AG08470 (cell line): ENCODE data around the gene MYO6.

- RRBS, result no CpG with 5 or more reads among the region's 5 CpGs
These were observed 48.8 kb downstream of the PHF3 start for GRCh38 chr6:63684324-63684850.

GRCh38 chr6:69138830-69139632 lies 503.9 kb downstream of the ADGRB3 start:
- RRBS, result no CpG with 5 or more reads among the region's 4 CpGs

DNA sequence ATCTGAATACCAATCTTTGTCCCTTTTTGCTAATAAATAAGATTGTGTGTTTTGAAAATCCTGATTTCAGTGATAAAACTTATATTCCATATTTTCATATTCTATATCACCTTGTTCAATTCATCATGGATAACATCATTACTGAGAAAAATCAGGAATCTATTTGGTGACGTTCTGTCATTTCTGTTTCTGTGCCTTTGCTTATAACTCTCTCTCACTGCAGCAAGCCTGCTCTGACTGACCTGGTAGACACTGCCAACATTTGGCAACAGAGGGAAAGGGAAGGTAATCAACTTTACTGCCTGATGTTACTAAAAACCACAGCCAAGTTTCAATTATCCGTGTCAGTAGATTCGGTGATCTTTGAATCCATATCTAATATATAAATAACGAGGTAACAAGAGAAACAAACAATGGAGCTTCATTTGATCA lies 502.0 kb downstream of the LMBRD1 start:
- RRBS, result no CpG with 5 or more reads among the region's 4 CpGs

DNA sequence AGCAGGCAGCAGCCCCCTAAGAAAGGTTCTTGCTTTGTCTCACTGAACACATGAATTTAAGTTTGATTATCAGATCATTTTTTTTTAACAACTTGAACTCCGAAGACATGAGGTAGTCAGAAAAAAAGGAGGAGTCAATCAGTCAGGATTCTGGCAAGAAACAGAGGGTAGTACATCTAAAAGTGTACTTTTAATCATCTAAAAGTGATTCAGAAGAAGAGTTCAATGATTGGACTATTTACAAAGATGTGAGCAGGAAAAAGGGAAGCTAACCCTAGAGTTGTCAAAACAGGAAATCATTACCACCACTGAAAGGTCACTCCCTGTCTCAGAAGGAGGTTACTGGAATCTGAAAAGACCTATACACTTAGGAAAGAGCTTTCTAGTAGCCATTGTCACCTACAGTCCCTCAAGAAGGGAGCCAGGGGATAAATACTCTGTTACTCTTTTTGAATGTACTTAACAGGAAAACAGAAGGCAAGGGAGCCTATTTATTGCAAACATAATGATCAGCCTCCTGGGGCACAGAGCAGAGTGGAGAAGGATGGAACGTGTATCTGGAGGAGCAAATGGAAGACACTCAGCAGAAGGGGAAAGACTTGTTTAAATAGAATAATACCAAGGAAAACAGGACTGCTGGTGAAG lies 16.7 kb upstream of the LMBRD1 start:
- RRBS, result no CpG with 5 or more reads among the region's 2 CpGs

DNA sequence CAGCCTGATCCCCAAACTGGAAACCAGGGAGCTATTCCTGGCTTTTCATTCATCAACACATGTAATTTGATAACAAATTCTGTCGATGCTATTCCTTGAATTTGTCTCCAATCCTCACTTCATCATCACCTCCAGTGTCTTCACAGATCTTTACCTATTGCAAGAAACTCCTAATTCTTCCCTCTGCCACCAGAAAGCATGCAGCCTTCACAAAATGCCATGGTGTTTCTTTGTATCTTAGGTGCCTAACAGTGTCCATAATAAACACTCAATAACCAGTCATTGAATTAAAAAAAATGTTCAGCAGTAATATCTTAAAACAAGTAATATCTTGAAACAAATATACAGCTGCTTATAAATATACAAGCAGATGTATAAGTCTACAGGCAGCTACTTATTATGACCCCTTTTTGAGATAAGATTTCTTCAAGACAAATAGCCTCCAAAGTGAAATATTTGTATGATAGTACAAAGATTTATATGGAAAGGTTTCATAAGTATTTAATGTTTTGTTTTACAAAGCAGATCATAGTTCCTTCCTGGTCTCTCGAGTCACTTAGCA lies 23.8 kb downstream of the OGFRL1 start:
- RRBS, result no CpG with 5 or more reads among the region's 2 CpGs

GRCh38 chr6:72051242-72051441 lies 164.8 kb downstream of the RIMS1 start:
- RRBS, result no CpG with 5 or more reads among the region's 1 CpG

DNA sequence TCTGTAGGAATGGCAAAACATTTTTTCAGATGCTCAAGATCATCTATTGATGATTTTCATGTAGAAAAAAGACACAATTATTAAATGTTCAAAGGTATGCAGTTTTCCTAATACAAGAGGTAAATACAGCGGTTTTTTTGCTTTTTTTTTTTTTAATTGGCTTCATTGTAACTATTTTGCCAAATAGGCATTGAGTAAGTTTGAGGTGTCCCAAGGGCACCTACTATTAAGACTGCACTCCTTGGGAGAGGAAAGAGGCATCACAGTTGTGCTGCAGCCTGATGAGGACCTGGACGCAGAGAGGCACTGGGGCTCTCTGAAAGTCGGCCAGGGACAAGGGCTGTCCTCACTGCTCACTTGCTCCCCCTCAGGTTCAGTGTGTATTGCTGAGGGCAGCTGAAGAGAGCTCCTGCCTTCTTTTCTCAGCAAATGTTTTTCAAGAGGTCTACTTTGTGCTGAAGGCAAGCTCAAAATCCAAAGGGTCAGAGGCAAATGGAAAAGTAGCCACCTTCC lies 331.7 kb downstream of the RIMS1 start:
- RRBS, result no CpG with 5 or more reads among the region's 3 CpGs

- RRBS, result 5% methylated on average over 20 of the region's 62 CpGs
These were observed 605 bp upstream of the KCNQ5 start for GRCh38 chr6:72620969-72621949.

DNA sequence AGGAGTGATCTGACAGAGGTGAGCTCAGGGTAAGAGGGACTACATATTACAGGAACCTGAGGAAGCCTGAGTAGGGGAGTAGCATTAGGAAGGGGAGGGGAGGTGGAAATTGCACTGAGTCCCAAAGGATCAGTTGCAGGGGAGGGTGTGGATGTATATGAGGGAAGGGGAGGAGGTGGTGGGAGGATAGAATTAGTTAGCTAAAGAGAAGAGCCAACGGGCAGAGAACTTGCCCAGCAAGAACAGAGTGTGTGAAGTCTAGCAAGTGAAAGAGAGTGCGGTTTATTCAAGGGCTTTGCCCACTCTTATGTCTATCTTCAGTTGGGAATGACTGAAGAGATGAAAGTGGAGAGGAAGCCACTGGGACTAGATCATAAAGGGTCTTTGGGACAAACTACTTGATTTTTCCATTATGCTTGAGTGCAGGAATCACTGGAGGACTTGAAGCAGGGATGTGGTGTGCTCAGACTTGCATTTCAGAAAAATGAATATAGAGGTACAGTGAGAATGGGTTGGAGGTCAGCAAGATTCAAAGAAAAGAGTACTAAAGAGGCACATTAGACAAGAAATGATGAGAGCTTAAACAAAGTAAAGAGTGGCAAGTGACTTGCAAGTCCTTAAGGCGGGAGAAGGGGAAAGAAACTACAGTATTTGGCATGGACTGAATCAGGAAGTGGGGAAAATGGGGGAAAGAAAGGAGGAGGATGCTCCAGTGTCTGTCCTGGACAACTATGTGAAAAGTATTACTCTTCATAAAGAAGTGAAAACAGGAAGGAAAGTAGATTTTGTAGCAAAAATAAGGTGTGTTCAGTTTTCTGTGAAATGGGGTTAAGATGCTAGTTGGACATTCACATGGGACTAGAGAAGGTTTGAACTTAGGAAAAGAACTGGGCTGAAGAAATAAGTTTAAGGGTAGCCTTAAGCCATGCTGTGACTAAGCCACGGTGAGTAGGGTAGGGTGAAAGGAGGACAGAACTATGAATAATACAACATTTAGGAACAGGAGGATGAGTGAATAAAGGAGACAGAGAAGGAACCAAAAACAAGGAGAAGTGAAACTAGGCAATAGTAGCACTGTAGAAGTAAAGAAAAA lies 110.7 kb downstream of the KCNQ5 start:
- RRBS, result no CpG with 5 or more reads among the region's 4 CpGs

- RRBS, result no CpG with 5 or more reads among the region's 3 CpGs
These were observed 194.6 kb downstream of the KCNQ5 start for GRCh38 chr6:72816445-72816831.

GRCh38 chr6:73299327-73299689 lies 36.3 kb upstream of the KHDC1 start:
- RRBS, result 7% methylated on average over 6 of the region's 27 CpGs

DNA sequence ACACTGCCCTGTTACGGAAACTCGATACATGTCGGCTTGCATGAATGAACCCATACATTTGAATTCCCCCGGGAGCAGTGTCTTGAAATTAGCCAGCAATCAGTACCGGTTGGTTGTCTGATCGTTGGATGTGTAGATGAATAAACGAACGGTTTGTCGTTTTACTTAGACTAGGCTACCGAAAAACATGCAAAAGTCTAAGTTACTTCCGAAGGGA lies 970 bp downstream of the CGAS start:
- RRBS, result no CpG with 5 or more reads among the region's 11 CpGs

- RRBS, result no CpG with 5 or more reads among the region's 10 CpGs
These were observed 1.9 kb downstream of the EEF1A1 start for GRCh38 chr6:73518735-73519467.

DNA sequence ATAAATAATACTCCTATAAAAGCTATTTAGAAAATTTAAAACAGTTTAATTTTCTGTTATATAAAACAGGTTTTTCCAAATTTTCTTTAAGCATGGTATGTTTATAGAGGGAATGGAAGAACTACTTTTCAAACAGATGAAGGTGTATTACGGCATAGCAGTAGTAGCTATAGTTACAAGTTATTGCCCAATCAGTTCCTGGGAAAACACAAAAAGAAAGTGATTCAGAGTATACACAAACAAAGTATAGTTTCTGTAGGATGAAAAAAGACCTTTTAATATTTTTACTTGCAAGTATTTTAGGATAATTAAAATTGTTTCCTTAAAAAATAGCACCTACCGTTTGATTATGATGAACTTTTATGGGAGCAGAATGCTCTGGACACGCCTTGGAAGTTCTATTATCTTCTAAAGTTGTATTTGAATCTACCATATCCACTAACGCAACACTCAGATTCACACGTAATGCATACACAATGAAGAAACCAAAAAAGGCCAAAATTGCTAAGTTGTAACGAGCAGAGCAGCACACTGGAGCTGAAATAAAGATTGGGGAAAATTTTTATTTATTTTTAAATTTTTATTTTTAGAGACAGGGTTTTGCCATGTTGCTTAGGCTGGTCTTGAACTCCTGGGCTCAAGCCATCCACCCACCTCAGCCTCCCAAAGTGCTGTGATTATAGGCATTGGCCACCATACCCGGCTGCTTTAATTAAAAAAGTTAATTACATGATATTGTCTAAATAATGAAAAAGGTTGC lies 9.5 kb downstream of the SLC17A5 start:
- RRBS, result no CpG with 5 or more reads among the region's 7 CpGs

- RRBS, result no CpG with 5 or more reads among the region's 8 CpGs
These were observed 8.3 kb downstream of the CD109 start for GRCh38 chr6:73704197-73704744.

DNA sequence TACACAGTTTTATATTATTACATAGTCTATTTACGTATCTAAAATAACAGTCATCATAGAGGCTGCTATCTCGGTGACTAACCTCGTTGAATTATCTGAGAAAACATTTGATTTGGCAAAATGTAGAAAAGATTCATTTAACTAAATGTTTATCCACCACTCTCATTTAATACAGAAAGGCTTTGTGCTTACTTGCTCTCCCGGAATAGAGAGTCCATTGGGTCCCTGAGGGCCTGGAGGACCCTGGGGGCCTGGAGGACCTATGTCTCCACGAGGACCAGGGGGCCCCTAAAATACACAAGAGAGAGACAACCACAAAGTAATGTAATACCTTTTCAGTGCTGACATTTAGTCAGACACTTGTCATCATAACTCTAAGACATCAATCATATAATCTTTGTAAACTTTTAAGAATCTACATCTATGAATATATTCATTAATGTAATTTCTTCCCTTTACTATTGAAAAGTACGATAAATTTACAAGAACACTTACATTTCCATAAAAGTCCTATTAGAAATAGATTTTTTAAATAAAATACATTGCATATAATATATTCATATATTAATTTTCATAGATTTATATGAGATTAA lies 103.4 kb downstream of the COL12A1 start:
- RRBS, result no CpG with 5 or more reads among the region's 6 CpGs

- RRBS, result no CpG with 5 or more reads among the region's 6 CpGs
These were observed 21.6 kb upstream of the TMEM30A start for GRCh38 chr6:75306227-75306577.

DNA sequence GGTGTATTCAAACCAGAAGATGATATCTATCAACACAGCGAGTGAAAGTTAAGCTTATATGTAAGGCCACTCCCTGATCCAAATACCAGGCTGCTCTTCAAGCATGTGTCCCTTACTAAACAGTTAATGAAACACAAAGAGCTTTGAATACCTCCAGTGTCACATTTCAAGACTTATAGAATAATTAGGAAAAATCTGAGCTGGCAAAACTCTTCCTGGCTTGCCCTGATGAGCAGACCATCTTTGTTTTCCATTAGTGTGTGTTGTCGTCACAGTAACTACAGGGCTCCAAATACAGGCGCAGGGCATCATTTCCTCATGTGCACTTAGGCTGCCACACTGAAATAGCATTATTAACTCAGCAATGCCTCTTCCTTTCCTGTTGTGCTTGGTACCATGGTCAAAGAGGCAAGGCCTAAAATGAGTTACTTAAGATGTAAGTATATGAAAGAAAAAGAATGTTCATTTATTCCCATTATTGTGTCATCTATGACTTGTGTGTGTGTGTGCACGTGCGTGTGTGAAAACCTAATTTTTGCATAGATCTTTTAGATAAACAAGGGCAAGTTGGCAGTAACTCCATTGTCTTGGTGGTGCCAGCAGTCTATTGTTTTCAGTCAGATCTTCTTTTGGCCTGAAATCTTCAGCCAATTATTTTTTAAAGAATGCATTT lies 6.4 kb downstream of the FILIP1 start:
- RRBS, result no CpG with 5 or more reads among the region's 5 CpGs

- RRBS, result 2% methylated on average over 38 of the region's 82 CpGs
These were observed at the start of gene MYO6 for GRCh38 chr6:75748836-75749499. TSS of gene MYO6 (plus strand) at chr6:75749239.

DNA sequence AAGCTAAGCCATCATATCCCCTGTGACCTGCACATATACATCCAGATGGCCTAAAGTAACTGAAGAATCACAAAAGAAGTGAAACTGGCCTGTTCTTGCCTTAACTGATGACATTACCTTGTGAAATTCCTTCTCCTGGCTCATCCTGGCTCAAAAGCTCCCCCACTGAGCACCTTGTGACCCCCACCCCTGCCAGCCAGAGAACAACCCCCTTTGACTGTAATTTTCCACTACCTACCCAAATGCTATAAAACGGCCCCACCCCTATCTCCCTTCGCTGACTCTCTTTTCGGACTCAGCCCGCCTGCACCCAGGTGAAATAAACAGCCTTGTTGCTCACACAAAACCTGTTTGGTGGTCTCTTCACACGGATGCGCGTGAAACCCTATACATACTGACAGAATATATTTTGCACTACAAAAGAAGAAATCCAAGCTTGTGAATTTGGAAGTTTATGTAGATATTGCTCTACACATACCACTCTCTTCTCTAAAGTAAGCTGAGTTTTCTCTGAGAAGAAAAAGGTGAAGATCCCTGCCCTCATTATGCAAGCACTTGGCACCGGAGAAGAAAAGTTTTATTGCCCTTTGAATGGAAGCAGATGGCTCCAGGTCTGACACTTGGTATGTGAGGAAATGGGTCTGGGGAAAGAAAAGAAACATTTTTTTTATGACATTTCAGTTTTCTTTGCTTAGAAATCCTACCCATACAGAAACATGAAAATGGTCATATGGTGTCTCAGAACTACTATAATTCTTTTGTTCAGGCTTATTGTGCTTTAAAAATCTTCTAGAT lies 488.8 kb upstream of the IMPG1 start:
- RRBS, result no CpG with 5 or more reads among the region's 8 CpGs